H7 (cell line): Measurements from ENCODE around the genes SPSB3, HAGH and NTN3.

GRCh38 chr16:1762199-1763390 is 8.7 kb downstream of the NME3 start:
- RAMPAGE, long total RNA, result no peak

DNA sequence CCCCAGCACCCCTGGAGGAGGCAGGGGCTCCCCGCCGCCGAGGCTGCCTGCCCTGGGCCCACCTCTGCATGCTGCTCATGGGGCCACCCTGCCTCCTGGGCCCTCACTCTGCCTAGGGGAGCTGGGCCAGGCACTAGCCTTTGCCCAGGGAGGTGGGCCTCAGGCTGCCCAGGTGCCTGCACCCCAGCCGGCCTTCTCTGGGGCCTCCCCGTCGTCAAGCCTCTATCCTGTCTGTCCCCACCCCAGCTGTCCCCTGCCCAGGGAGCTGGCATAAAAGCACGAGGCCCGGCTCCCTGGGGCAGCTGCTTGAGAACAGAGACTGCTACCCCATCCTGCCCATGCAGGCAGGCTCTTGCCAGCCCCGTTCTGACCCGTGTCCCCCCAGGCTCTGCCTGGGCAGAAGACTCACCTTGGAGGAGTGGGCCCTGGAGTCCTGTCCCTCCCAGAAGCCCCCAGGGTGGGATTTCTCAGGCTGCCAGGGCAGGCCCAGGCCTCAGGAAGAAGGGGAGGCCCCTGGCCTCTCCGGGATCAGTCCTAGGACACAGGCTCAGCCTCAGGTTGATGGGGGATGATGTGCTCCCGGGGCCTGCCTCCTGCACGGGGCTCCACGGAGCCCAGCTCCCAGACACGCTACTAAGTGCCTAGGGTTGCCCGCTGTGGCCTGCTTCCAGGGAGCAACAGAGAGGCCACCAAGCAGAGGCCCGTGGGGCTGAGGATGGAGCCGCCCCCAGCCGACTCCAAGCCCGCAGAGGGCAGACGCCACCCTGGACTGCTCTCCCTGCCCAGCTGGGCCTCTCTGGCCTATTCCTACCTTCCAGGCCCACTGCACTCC is 2.0 kb downstream of the NME3 start:
- RAMPAGE, long total RNA, result no peak

DNA sequence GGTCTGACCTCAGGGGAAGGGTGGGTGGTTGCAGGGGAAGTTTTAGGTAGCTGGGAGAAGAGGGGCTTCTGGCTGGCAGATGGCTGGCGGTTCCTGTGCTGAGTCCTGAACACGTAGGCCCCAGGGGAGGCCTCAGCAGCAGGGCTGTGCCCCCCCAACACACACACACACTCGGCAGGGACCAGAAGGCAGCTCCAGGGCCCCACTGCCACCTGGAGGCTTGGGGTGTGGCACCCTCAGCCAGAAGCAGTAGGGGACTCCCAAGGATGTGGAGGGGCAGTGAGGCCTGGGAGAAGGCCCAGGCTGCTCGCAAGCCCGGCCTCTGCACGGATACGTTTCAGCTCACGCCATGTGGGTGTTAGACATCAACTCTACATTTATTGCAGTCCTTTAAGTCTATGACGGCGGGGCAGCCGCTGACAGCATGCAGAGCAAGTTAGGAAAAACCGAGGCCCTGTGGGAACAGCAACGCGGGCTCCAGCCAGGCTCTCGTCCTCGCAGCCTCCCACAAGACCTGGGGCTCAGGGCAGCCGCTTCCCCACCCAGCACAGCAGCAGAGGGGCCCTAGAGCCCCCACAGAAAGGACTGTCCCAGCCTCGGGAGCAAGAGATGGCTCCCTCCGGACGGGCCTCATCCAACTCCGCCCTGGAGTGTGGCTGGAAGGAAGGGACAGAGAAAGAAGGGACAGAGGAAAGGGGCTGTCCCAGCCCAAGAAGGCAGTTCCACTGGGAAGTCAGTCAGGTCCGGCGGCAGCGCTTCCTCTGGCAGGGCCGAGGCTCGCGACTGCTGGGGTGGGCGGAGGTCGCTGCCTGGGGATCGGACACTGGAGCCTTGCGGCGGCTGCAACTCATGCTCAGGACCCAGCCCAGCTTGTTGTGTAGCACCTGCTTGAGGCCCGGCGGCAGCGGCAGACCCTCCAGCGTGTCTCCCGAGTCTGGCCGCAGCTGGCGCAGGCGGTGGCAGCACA is 3.7 kb upstream of the MRPS34 start:
- RAMPAGE, long total RNA, result no peak

- RAMPAGE, long total RNA, result start-site peak on the minus strand at chr16:1782512-1782543, 84 reads; start-site peak on the plus strand at chr16:1782978-1783003, 137 reads
Measured at GRCh38 chr16:1782270-1783207, at the start of gene SPSB3. TSS of gene SPSB3 (minus strand) at chr16:1782571.

DNA sequence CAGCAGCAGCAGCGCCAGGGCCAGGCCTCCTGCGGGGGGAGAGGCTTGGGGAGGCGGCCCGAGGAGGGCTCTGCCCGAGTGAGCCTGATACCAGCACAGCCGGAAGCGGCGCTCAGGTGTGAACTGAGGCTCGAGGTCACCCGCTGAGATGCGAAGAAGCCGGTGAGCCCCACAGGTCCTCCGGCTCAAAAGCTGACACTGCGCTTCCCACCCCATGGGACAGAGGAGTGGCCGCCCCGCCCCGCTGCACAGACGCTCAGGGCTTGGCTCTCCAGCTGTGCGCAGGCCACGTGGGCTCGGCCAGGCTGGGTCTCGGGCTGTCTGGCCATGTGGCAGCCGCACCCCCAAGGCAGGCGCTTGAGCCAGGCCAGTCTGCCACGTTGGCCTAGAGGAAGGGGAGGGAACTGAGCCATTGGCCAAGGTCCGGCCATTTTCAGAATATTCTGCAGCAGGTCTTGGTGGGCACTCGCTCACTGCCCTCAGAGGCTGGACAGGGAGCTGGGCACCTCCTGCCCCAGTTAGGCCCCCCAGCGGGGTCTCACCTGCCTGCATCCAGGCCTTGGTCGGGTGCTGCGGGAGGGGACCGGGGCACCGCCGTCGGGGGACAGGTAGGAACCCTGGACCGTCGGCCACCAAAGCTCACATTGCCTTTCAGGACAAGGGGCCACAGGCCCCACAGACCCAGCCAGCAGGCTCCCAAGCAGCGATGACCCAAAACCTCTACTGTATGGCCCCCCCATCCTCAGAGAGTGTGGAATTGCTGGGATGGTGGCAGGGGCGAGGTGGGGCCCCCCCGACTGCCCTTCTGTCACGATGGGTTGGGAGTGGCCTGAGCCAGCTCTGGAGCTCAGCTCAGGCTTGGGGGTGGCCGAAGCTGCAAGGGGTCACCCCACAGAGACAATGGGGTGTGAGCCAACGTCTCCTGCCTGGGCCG is 865 bp downstream of the IGFALS start:
- RAMPAGE, long total RNA, result no peak

GRCh38 chr16:1816696-1817446 is 9.8 kb downstream of the HAGH start:
- RAMPAGE, long total RNA, result no peak

DNA sequence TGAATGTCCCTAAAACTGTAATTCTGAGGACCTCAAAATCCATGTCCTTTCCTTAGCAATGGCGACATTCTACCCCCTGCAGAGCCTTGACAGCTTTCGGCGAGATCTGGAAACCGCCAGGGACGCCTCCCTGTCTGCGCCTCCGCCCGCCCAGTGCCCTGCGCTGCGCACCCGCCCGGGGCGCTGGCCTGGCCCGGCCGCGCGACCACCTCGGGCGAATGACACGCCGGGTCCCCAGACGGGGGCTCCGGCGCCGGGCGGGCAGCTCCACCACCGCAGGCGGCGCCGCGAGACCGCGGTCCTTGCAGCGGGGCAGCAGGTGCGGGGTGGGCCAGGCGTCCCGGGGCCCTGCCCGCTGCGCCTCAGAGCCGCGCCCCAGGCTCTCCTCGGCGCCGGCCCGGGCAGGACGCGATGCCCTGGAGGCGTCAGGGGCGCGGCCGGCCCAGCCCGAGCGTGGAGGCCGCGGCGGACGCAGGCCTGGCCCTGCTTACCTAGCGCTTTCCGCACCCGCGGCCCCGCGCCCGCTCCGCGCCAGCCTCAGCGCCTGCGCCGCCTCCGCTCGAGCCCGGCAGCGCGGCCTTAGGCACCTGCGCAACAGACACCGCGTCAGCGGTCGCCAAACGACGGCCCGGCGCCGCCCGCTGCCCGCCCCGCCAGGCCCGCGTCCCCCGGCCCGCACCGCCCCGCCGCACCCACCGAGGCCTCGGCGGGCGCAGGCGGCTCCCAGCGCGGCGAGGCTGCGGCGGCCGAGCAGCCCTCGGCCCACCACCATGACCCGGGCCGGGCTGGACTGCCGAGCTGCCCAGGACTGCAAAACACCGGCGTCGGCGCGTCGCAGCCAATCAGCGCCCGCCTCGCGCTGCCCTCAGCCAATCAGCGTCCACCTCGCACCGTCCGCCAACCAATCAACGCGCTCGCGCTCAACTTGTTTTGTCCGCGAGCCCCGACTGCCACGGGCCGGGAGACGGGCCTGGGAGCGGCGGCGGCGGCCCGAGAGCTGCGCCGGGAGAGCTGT is at the start of gene HAGH:
Gene HAGH, minus strand, starts transcription at position 810 of the 1,015 bp plus-strand sequence.
- RAMPAGE, long total RNA, result no peak

GRCh38 chr16:2010059-2010729 is 9.4 kb upstream of the NPW start:
- RAMPAGE, long total RNA, result no peak

DNA sequence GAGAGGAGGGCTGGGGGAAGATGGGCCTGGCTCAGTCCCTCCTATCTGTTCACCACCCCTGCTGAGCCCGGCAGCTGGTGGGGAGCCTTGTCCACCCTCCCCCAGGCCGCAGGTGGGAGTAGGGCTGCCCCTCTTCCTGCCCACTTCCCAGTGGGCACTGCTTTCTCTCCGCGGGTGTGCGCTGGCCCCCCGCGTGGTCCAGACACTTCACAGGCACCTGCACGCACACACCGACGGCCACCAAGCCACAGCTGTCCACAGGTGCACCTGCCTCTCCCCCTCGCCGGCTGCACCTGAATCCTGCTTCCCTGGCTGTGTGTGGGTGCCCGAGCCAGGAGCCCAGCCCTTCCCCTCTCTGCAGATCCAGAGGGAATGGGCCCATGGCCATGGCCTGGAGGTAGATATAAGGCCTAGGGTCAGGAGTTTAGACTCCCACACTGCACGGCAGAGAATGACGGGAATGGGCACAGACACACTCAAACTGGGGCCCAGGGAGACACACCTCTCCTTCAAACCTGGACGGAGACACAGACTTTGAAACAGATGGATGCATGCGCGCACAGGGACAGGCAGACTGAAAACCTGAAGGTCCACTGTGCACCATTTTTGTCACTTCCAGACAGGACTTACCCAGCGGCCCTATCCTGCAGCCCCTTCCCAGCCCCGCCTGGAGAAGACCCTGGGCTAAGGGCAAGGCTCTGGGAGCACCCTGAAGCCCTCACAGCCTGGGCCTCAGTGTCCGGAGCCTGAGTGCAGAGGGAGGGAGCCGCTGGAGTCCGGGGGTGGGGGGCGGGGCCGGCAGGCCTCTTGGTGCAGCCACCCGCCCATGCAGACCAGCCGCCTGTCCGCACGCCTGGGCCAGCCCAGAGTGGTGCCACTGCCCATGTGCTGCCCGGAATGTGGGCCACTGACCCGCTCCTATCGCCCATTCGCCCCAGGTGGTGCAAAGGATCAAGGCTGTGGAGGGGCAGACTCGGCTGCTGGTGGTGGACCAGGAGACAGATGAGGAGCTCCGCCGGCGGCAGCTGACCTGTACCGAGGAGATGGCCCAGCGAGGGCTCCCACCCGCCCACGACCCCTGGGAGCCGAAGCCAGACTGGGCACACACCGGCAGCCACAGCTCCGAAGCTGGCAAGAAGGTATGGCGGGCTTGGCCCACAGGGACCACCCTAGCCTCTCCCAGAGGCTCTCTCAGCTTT is 2.3 kb downstream of the NHERF2 start:
- RAMPAGE, long total RNA, result no peak

GRCh38 chr16:2043700-2044489 is 3.7 kb downstream of the NTHL1 start:
- RAMPAGE, long total RNA, result no peak

DNA sequence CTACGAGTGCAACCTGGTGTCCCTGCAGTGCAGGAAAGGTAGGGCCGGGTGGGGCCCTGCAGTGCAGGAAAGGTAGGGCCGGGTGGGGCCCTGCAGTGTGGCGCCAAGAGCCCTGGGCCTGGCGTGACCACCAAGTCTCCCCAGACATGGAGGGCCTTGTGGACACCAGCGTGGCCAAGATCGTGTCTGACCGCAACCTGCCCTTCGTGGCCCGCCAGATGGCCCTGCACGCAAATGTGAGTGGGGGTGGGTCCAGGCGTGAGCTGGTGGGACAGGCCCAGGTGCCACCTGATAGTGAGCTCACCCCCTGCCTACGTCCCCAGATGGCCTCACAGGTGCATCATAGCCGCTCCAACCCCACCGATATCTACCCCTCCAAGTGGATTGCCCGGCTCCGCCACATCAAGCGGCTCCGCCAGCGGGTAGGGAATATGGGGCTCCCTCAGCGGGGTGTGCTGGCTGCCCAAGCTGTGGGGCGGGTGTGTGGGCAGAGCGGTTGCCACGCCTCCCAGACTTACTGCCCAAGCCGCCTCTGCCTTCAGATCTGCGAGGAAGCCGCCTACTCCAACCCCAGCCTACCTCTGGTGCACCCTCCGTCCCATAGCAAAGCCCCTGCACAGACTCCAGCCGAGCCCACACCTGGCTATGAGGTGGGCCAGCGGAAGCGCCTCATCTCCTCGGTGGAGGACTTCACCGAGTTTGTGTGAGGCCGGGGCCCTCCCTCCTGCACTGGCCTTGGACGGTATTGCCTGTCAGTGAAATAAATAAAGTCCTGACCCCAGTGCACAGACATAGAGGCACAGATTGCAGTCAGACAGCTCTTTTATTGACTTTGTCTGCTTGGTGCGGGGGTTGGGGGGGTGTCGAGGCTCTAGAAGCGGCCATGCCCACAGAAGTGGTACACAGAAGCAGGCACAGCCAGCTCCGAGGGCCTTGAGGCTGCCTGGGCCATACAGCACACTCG is 40.4 kb downstream of the TSC2 start:
- RAMPAGE, long total RNA, result no peak

- RAMPAGE, long total RNA, result no peak
Measured at GRCh38 chr16:2088937-2090062, 41.5 kb downstream of the TSC2 start.

DNA sequence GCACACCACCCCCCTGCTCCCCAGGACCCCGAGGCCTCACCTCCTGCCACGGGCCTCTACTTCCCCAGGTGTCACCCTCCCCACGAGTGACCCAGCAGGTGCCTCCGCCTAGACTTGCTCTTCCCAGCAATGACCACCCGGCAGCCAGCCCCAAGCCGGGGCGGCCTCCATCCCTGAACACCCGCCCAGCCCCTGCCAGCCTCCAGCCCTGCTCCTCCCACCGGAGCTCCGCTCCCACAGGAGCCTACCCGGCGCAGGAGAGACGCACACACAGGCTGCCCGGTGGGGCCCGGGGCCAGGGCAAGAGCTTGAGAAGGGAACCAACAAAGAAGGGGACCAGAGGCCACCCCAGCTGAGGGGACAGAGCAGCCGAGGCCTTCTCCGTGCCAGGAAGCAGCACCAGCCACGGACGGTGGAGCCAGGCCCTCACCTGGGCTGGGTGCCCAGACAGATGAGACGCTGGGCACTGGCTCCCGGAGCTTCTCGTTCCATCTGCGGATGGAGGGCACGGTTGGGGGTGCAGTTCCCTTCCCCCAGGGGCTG is 13.9 kb downstream of the PKD1 start:
- RAMPAGE, long total RNA, result no peak

- RAMPAGE, long total RNA, result no peak
Measured at GRCh38 chr16:2133773-2134121, 2.0 kb downstream of the PKD1 start.

GRCh38 chr16:2157274-2158565 is 2.1 kb downstream of the TRAF7 start:
- RAMPAGE, long total RNA, result no peak

DNA sequence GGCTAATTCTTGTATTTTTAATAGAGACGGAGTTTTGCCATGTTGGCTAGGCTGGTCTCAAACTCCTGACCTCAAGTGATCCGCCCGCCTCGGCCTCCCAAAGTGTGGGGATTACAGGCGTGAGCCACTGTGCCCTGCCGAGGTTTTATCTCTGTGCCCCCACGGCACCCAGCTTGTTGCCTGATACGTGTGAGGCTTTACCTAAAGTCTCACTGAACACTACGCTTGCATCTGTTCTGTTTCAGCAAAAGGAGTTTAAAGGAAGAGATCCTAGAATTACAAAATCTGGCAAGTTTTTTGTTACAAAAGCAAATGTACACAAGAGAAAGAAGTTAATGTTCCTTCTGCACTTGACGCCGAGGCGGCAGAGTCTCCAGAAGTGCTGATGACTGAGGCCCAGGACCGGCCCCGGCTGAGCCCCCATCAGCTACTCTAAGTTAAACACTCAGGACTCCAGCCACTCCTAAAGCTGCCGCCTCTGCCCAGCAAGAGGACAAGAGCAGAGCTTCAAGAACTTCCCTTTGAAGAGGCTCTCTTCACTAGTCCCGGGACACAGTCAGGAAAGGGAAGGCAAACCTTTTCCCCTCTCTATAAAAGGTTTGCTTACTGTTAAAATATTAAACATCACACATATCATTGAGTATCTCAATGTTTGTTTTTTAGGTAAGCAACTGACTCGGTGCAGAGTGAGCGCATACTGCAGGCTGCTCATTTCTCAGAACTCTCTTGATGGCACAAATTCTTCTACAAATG is 9.0 kb downstream of the ABCA3 start:
- RAMPAGE, long total RNA, result no peak

DNA sequence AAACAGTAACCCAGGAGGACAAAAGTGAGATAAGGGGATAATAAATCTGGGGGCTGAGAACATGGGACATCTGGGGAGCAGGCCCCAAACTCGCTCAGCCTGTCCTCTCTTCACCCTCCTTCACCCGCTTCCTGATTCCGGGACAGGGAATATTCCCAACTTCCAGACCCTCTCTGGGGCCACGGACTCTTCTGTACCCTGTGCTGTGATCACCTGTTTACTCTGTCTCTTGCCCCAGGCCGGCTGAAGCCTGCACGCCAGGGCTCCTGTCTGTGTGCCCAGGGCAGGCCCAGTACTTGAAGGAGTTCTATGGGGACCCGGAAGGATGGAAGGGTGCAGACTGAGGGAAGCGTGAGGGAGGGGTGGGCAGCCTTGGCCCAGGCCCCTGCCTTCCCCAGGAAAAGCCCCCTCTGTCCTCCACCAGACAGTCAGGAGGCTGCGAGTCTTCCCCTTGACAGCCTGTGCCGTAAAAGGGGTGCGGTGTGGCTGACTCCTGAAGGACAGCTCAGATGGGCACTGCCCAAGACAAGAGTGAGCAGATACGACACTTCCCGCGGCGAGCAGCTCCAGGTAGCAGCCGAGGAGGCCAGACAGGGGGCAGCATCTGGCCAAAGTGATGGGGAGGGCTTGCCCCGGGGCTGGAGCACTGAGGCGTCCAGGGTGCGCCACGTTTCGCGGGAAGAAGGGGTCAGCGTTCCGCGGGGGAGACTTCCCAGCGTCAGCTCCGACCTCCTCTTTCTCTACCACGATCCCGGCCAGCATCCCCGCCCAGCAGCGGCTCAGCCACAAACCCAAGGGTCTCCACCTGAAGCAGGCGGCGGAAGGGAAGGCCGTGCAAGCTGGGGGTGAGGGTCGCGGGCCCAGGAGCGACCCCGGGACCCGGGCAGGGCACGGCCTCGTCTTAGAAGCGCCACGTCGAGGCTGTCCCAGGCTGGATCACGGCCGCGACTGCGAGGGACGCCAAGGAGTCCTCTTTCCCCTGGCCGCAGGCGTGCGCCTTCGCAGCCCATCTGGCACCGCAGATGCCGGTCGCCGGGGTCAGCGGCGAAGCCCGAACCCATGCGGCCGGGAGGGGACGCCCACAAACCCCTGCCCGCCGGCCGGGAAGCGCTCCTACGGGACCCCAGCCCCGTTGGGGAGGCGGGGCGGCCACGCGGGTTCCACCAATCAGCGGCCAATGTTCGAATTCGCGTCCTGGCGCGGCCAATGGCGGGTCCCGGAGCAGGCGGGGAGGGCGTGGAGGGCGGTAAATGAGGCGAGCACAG is 781 bp upstream of the CCNF start:
- RAMPAGE, long total RNA, result no peak

DNA sequence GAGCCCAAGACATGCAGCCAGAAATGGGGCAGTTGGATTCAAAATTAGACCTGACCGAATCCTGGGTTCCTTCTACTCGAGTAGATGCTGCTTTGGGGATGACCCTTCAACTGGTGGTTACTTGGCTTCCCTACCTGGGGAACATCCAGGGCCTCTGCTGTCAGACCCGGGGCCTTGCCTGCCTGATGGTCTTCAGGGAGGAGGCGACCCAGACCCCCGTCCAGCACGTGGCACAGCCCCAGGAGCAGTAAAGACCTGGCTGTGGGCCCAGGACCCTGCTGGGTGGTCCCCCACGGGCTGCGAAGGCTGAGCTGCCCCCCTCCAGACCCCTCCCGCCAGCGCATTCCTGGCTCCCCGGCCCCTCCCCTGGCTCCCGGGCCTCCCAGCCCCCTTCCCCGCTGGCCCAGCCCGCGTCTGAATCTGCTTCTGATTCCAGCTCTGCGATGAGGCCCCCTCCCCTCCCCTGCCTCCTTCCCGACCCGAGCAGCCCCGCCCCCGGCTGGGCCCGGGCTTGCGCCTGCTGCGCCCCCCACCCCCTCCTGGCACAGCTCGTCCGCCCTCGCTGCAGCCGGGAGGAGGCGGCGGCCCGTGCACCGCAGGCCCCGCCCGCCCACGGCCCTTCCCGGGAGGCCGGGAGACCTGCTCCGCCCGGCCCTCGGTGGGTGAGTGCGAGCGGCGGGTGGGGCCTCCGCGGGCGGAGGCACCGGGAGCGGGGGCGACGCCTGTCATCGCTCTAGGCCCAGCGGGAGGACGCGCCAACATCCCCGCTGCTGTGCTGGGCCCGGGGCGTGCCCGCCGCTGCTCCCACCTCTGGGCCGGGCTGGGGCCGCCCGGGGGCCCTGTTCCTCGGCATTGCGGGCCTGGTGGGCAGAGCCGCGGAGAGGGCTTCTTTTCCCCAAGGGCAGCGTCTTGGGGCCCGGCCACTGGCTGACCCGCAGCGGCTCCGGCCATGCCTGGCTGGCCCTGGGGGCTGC is at the start of gene NTN3:
Gene NTN3, plus strand, starts transcription at position 545 of the 974 bp plus-strand sequence.
- RAMPAGE, long total RNA, result no peak

GRCh38 chr16:2475345-2476006 is 549 bp downstream of the TBC1D24 start:
- RAMPAGE, long total RNA, result no peak

DNA sequence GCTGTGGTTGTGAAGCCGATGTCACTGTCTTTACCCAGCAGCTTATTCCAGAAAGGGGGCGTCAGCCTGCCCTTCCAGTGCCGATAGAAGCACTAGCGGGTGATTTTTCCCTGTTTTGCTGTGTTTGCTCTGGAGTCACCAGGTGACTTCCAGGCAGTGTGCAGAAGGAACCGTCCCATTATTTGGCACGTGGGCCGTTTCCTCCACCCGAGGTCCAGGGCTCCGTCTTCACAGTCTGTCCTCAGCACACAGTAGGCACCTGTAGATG is 1.0 kb downstream of the TBC1D24 start:
- RAMPAGE, long total RNA, result no peak